SJSA1 (cell line): ENCODE measurements around a stretch of chr5.

DNA sequence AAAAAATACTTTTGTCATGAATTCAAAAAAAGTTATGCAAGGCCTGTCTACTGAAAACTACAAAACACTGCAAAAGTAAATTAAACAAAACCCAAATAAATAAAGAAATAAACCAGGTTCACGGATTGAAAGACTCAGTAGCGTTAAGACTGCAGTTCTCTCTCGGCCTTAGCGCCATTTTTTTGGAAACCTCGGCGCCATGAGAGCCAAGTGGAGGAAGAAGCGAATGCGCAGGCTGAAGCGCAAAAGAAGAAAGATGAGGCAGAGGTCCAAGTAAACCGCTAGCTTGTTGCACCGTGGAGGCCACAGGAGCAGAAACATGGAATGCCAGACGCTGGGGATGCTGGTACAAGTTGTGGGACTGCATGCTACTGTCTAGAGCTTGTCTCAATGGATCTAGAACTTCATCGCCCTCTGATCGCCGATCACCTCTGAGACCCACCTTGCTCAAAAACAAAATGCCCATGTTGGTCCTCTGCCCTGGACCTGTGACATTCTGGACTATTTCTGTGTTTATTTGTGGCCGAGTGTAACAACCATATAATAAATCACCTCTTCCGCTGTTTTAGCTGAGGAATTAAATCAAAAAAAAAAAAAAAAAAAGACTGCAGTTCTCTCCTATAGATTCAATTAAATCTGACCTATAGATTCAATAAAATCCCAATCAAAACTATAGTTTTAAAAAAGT lies 50.2 kb downstream of the IL6ST start:
- RAMPAGE, long total RNA, result no peak

DNA sequence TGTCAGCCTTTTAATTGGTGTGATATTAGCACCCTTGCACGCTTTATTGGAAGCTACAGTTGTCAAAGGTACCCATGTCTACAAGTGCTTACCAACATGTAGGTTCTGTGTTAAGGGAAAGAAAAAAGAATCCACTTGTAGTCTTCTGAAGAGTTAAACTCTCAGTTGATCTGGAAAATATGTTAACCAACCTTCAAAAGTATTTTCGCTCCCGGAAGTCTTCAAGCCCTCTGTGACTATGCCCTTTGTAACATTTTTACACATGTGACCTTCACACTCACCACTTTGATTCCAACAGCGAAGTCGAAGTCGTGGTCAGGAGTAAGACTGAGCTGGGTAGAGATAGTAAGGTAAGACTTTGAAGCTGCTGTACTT lies 64.0 kb upstream of the IL6ST start:
- RAMPAGE, long total RNA, result no peak

DNA sequence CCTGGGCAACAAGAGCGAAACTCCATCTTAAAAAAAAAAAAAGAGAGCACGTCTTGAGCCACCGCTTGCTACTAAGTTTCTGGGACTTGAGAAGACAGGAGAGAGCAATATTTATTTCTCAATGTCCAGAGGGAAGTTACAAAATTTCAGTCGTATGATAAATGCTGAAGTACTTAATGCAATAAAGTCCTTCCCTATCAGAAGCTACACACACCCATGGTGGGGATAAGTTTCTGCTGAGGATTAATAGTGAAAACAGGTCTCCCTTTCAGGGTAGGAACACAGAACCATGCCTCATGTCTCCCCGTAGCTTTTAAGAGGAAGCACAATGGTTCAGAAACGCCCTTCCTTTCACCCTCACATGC lies 73.7 kb downstream of the ANKRD55 start:
- RAMPAGE, long total RNA, result no peak

DNA sequence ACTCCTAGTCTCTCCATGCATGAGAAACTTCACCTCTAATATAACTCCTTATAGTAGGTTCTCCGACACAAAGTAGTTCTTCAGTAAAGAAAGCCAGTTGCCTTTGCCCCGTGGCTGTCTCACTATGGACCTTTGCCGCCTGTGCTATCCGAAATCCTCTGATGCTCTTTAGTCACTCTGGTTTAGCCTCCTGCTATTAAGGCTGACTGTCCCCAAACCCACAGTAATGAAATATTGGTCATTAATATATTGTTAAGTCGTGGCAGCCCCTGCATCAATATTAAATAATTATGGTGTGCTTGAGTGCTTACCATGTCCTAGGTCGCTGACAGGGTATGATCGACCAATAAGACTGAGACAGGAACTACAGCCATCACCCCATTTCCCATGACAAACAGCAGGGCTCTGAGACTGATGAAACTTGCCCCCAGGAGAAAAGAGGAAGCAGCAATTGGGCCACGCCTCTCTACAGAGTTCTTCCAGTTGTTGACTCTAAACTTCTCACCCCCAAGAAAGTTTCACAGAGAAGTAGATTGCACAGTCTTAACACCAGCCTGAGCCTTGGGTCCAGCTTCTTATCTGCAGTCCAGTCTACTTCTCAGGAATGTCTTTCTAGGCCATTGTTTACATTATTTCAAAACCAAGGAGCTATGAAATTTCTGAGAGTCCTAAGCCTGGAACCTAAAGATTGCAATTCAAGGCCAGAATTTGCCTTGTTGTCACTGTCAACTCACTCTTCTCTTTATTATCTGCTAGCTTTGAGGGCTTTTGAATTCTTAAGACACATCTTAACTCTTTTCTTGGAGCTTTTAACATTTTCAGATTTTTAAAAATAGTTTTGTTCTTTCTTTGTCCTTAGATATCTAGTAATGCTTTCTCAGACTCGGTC lies 182.2 kb upstream of the ANKRD55 start:
- RAMPAGE, long total RNA, result no peak

DNA sequence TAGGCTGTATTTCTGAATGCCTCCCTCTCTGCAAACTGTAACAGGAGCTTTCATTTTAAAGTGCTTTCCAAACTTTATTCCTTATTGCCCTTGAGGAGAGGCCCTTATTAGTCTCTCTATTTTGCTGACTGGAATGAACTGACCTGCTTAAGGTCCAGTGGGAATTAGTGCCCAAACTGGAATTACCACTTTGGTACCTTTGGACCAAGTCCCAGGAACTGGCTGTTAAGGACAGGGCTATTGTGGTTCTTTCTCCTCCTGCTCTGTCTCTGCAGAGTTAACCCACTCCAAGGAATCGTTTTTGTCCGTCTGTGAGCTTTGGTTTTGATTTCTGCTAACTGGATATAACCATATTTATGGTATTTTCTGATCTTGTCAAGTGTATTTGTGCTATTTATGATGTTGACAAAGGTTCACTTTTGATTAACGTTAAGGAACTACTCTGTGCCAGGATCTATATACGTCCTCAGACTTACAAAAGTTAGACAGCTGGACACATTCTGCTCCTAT lies 189.0 kb upstream of the ANKRD55 start:
- RAMPAGE, long total RNA, result no peak

GRCh38 chr5:56480598-56481172 lies 247.6 kb upstream of the ANKRD55 start:
- RAMPAGE, long total RNA, result no peak

DNA sequence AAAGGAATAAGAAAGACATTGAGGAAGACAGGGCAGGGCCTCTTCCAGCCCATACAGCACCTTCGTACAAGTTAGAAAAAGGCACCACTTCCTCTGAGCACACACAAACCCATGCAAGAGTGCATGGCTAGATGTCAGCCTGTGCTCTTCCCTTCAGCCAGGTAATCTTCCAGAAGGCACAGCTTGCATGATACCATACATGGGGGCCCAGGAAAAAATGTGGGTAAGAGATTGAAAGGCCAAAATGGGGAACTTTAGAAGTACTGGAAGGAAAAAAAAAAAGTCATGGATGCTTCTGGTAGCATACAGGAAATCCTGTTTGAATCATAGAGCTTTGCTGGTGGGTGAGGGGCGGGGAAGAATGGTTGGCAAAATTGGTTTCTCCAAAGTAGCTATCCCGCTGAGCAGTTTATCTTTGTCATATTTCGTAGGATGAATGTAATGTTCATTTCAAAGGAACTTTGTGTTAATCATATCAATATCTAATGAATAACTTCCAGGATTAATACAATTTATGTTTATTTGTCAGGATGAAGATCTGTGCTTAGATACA lies 78.3 kb upstream of the MAP3K1 start:
- RAMPAGE, long total RNA, result no peak

DNA sequence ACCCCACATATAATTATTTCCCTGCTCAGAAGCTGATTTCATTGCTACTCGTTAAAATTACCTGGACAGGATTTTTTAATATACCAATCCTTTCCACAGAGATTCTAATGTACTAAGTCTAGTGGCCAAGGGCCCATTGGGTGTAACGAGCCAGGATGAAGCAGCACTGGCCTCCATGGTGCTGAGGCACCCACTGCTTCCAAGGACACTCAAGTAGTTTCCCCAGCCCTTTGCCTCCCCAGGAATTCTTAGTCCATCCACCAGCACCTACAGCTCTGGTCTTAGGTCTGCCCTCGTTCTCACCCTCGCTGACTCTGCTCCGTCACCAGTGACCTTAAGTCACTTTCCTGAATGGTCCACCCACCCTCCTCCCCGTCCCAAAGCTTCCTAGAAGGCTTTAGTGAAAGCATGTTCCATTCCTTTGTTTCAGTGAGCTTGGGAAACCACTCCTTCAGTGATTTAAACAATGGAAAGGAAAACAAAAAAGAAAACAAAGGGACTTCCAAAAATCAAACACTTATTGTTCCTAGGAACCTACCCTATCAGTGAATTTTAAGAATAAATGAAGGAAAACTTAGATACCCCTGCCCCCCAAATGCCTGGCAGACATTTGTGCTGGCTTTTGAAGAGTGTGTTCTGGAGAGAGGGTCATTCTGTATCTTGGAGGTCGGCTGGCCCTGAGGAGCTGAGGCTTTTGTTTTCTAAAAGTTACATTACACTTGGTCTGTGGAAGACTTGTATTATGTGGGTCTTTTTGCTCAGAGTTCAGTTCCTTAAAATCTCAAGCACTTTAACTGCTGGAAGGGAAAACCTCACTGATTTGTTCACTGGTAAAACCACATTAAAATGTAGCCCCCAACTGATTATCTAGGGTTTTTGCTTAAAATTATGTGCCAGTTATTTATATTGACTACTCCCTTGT lies 54.5 kb upstream of the MAP3K1 start:
- RAMPAGE, long total RNA, result no peak

- RAMPAGE, long total RNA, result no peak
Observed at GRCh38 chr5:56814156-56814818, 1.1 kb upstream of the MAP3K1 start.

DNA sequence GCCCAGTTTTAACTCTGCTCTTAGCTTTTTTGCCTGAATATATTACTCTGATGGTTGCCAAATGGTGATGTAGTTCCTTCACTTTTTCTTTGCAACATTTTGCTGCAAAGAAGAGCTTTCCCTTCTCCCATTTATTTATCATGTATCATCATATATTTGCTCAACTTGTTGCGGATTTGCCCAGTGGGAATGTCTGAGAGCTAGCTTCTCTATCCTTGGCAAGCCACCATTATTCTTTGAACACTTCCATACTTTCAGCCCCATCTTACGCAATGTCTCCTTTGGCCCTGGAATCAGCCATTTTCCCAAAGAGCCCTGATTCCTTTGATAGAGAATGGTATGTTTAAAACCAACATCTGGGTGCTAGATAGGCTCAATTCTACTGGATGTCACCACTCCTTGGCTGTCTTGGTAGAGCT lies 12.7 kb upstream of the SETD9 start:
- RAMPAGE, long total RNA, result no peak

- RAMPAGE, long total RNA, result no peak
Observed at GRCh38 chr5:57175151-57175480, 1.3 kb downstream of the GPBP1 start.

DNA sequence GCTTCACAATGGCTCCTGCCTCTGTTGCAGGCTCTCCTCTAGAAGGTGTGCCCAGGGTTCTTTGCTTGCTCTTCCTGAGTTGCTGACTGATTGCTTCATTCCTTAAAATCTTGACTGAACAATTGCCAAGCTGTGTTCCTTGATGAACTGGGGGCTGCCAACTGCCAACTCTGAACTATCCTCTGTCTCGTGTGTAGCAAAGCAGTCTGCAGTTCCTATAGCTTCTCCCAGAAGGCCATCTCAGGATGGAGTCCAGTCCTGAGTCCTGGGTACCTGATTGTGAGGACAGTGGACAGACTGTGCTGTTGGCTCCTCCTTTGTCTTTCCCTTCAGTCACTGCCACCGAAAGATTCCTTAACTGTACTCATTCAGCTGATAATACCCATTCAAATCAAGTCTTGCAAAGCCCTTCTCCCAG lies 131.6 kb downstream of the GPBP1 start:
- RAMPAGE, long total RNA, result no peak

DNA sequence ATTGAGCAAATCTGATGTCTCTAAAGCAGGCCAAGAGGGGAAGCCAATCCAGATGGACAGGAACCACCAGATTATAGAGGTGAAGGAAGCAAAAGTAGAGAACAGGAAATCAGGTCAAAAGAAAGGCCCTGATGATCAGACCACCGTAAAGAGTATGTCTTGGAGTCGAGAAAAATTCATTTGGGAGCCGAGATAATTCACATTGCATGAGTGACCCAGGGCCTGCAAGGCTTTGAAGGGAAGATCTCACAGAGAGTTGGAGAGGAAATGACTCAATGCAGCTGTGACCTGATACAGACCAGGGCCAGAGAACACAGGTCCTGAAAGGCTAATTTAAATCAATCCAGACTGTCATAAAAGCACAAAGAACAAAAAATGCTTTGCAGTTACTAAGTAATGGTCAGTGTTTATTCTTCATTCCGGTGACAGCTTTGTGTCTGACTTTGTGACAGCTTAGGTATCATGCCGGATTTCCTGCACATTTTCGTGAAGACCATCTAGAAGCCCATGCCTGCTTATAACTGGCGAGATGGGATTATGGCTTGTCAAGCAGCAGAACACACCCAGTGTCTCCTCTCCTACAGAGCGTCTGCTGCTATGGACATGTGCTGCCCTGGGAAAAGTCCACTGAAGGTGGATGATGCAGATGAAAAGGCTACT lies 5.7 kb upstream of the ACTBL2 start:
- RAMPAGE, long total RNA, result no peak

DNA sequence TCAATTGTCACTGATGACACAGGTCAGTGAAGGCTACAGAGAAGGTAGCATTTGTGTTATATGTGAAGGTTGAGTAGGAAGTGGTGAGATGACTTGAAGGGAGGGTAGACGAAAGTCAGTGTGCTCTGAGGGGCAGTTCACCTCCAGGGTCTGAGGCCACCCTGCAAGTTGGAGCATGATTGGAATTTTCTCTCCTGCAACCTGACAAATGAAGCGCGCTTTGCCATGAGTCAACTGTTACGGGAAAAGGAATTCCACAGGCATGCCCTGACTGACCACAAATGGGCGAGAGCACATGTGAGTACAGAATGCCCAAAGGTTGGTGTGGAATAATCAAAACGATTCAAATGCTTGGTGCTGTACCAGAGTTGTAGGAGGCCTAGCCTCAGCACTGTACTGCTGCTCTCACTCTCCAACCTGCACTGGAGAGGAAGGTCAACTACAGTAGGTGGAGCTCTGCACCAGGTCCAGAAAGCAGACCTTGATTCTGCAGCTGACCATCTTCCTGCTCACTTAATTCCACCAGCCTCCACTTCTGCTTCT lies 406.9 kb upstream of the ACTBL2 start:
- RAMPAGE, long total RNA, result no peak

DNA sequence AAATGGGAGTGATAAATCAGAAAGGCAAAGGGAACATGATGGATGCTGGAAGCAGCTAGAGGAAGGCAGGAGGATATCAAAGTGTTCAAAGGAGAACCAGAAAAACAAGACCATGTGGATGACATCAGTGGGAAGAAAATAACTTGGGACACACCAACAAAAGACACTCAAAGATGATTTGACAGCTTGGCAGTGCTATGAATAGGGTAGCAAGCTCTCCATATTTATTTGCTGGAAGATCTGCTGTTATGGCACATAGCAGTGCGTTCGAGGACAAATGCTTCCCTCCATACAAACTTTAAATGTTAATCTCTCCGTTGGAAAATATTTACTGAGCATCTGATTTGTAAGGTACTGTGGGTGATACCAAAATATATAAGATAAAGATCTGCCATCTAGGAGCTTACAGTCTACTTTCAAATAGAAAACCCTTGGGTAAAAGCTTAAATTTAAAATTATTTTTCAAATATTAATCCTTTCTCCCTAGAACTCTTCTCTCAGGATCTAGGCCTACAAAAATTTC lies 142.7 kb downstream of the PLK2 start:
- RAMPAGE, long total RNA, result no peak

- RAMPAGE, long total RNA, result no peak
Observed at GRCh38 chr5:58460118-58461391, 669 bp upstream of the PLK2 start.

GRCh38 chr5:59042293-59042552 lies 459.3 kb downstream of the RAB3C start:
- RAMPAGE, long total RNA, result no peak

DNA sequence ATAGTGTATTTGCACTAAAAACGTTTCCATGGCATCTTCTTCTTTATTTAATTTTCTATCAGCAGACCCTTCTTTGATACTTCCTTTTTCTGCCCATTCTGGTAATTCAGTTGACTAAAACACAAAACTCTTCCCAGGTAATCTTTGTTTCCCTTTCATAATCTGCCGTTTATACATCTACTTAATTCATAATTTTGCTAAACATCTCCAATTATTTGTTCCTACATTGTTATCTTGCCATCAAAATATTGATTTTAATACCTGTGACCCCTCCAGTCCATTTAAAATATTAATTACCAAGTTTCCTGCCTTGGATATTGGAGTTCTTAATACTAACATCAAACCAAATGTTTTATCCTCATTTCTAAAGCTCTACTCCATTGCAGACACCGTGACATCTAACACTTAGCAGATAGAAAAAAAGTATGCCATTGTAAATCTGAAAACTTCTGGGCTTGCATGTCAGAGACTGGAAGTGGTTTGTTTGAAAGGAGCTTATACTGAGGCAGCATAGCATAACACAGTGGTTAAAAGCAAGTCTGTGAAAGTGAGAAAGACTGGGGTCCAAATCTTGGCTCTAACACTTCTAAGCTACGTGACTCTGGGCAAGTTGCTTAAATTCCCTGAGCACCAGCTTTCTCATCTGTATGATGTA lies 540.5 kb downstream of the RAB3C start:
- RAMPAGE, long total RNA, result no peak

GRCh38 chr5:59152536-59152958 lies 569.7 kb downstream of the RAB3C start:
- RAMPAGE, long total RNA, result no peak

- RAMPAGE, long total RNA, result no peak
Observed at GRCh38 chr5:59158076-59158759, 575.3 kb downstream of the RAB3C start.